IMR-90 (cell line): ENCODE results near the genes TP53TG3F, ORC6 and ABCC11.

DNA sequence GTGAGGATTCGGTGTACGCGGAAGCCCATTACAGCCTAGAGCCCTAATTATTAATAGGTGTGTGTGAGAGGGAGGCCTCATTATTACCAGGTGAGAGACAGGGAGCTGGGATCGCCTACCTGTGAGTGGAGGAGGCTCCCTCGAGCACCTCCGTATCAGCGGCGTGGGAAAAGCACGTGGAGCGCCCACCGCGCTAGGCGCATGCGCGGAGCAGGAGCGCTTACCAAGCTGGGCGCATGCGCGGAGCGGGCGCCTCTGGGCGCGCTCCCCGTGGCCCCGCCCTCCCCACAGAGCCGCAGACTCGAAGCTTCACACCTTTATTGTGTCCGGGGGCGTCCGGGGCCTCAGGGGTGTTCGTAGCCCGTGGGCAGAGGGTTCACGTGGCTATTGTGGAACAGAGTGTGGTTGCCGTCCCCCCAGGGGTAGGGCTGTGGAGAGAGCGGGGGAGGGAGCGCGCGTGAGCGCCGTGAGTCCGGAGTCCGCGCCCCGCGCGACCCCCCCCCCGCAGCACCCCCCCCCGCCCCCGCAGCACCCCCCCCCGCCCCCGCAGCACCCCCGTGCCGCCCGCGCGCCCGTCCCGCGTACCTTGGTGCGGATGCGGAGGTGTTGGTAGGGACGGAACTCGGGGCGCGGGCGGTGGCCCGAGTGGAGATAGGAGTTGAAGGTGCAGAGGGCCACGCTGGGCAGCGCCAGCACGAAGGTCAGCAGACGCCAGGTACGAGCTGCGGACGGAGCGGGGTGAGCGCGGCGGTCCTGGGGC lies 550 bp downstream of the COX6A2 start:
- RRBS = no CpG with 5 or more reads among the region's 78 CpGs
CAGE:
- cytosol, long polyA plus RNA = no peak
- long polyA plus RNA = no peak
- nucleus, long polyA plus RNA = no peak

DNA sequence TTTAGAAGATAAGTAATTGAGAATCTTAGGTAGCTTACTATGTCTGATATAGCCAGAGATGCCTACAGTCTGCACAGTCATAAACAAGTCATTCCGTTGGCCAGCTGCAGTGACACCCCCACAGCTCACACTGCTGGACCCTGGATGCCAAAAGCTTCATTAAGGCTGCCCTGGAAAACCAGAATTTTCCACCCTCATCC lies 709 bp upstream of the COX6A2 start:
- RRBS = no CpG with 5 or more reads among the region's 1 CpG
CAGE:
- cytosol, long polyA plus RNA = no peak
- long polyA plus RNA = no peak
- nucleus, long polyA plus RNA = no peak

GRCh38 chr16:31477032-31477258 lies 5.0 kb downstream of the TGFB1I1 start:
- RRBS = no CpG with 5 or more reads among the region's 21 CpGs
CAGE:
- cytosol, long polyA plus RNA = no peak
- long polyA plus RNA = no peak
- nucleus, long polyA plus RNA = no peak

- RRBS = no CpG with 5 or more reads among the region's 2 CpGs
CAGE:
- cytosol, long polyA plus RNA = no peak
- long polyA plus RNA = no peak
- nucleus, long polyA plus RNA = no peak
Measured at GRCh38 chr16:31507281-31507664, 918 bp downstream of the RUSF1 start.

DNA sequence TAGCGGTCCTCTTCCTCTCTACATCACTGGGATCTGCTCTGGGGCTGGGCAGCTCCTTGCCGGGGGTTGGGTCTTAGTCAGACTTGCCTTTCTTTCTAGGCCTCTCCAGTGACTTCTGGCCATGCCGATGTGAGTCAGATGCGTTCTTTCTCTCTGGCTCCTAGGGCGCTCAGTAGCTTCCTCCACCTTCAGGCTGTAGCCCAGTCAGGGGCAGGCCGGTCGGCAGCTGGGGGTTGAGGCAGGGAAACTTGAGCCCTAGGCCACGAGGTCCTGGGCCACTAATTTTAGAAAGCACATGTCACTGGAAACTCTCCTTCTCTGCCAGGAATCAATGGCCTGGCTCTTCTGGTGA lies 192.3 kb upstream of the TP53TG3 start:
- RRBS = no CpG with 5 or more reads among the region's 8 CpGs
CAGE:
- cytosol, long polyA plus RNA = no peak
- long polyA plus RNA = no peak
- nucleus, long polyA plus RNA = no peak

GRCh38 chr16:33459415-33459818 lies at the start of gene TP53TG3F:
TSS of gene TP53TG3F (plus strand) at chr16:33459612.
- RRBS = no CpG with 5 or more reads among the region's 25 CpGs
CAGE:
- cytosol, long polyA plus RNA = no peak
- long polyA plus RNA = no peak
- nucleus, long polyA plus RNA = no peak

DNA sequence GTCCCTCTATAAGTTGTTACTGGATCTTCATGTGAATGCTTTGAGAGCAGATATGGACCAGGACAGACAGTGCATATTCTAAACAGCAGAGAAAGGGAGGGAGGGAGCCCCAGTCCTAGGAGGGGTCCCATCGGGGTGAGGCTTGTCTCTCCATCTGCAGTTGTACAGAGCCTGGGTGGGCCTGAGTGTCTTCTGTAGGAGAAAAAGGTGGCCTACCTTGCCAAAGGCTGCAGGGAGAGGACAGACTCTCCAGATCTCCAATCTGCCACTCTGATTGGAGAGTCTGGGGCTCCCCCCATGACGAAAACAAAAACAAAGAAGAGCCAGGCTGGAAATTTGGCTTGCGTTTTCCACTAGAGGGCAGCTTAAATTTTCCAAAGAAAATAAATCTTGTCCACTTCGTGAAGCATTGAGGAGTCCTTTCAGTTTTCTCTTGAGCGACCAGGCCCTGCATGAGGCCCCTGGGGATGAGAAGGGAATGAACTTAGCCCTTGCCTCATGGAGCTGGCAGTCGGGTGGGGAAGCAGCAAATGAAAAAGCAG lies 8.1 kb upstream of the SHCBP1 start:
- RRBS = no CpG with 5 or more reads among the region's 6 CpGs
CAGE:
- cytosol, long polyA plus RNA = no peak
- long polyA plus RNA = no peak
- nucleus, long polyA plus RNA = no peak

DNA sequence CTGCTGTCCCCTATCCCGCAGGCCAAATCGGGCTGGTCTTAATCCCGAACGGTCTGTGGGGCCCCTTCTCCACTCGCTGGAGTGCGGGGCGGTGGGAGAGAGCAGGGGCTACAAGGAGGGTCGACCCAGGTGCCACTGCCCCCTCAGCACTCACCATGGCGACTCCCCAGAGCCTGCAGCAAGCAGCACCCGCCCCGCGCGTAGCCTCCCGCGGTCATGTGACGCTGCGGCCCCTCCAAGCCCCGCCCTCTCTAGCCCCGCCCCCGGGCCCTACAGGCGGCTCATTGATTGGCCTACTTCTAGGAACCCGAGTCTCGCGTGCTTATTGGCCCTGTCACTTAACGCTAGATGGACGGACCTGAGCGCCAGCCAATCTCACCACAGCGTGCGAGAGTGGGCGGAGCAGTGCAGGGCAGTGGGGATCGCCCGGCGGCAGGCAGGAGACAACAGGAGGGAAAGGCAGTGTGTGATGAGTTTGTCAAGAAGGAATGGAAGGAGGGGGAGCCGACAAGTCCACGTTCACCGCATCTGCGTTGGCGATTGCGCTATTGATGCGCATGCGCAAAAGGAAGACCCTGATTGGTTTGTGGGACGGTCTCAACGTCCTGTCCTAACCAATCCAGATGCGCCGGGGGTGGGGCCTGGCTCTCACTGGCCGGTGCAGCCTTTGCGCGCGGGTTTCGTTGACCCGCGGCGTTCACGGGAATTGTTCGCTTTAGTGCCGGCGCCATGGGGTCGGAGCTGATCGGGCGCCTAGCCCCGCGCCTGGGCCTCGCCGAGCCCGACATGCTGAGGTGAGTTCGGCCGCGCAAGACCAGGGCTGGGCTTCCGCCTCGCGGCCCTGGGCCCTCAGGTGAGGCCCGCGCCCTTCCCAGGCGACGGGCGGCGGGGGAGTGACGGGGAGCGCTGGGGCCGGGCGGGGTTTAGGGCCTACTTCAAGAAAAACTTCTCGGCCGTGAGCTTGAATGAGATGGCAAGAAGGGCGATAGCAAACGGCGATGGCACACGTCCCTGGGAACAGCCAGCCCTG lies at the start of gene ORC6:
Gene ORC6, plus strand, starts transcription at position 683 of the 1,030 bp plus-strand sequence.
- RRBS = 1% methylated on average over 11 of the region's 87 CpGs
CAGE:
- cytosol, long polyA plus RNA = start-site peak on the minus strand centred at position 186 of the sequence, 47 bp wide, 1,993 and 2,472 reads in 2 replicates; start-site peak on the plus strand centred at position 680 of the sequence, 77 bp wide, 319 and 621 reads in 2 replicates
- long polyA plus RNA = start-site peak on the minus strand centred at position 184 of the sequence, 38 bp wide, 2,098 and 2,595 reads in 2 replicates; start-site peak on the plus strand centred at position 698 of the sequence, 59 bp wide, 261 and 1,303 reads in 2 replicates
- nucleus, long polyA plus RNA = start-site peak on the minus strand centred at position 191 of the sequence, 62 bp wide, 1,851 and 688 reads in 2 replicates; start-site peak on the plus strand centred at position 678 of the sequence, 71 bp wide, 480 and 510 reads in 2 replicates

DNA sequence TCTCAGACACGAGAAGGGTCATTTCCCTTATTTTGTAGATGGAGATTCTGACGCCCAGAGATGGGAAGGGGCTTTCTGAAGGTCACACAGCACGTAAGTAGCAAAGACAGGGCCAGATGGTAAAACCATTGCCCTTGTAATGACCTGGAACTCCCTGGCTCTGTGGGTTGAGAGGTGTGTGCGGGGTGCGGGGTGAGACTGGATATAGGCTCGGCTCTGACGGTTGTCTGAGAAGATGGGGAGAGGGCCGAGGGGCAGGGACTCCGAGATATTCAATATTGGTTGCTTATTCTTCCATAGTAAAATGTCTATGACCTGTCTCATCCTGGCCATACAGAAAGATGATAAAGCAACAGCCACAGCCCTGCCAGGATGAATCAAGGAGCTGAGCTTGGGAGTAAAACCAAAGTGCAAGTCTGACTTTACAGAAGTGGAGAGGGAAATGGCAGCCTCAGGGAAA lies 10.5 kb upstream of the MYLK3 start:
- RRBS = no CpG with 5 or more reads among the region's 9 CpGs
CAGE:
- cytosol, long polyA plus RNA = no peak
- long polyA plus RNA = no peak
- nucleus, long polyA plus RNA = no peak

GRCh38 chr16:46967899-46968280 lies 5.6 kb downstream of the DNAJA2 start:
- RRBS = no CpG with 5 or more reads among the region's 8 CpGs
CAGE:
- cytosol, long polyA plus RNA = no peak
- long polyA plus RNA = no peak
- nucleus, long polyA plus RNA = no peak

DNA sequence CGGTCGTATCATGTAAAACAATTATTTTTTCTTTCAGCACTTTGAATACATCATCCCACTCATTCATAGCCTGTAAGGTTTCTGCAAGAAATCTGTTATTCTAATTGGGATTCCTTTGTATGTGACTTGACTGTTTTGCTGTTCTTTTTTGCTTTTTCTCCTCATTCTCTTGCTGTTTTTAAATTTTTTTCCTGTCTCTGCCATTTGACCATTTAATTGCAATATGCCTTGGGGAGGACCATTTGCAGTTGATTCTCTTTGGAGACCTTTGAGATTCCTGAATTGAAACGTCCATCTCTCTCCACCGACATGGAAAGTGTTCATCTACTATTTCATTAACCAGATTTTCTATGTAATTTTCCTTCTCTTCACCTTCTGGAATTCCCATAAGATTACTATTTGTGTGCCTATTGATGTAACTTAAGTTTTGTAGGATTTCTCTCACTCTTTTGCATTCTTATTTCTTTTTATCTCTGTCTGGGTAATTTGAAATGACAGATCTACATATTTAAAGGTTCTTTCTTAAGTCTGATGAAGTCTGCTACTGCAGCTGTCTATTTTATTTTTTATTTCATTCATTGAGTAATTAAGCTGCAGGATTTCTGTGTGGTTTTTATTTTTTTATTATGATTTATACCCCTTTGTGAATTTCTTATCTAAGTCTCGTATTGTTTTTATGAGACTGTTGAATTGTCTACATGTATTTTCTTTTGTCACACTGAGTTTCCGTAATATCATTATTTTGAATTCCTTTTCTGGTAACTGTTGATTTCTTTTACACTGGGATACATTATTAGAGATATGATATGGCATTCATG lies 147.6 kb upstream of the NETO2 start:
- RRBS = no CpG with 5 or more reads among the region's 6 CpGs
CAGE:
- cytosol, long polyA plus RNA = no peak
- long polyA plus RNA = no peak
- nucleus, long polyA plus RNA = no peak

DNA sequence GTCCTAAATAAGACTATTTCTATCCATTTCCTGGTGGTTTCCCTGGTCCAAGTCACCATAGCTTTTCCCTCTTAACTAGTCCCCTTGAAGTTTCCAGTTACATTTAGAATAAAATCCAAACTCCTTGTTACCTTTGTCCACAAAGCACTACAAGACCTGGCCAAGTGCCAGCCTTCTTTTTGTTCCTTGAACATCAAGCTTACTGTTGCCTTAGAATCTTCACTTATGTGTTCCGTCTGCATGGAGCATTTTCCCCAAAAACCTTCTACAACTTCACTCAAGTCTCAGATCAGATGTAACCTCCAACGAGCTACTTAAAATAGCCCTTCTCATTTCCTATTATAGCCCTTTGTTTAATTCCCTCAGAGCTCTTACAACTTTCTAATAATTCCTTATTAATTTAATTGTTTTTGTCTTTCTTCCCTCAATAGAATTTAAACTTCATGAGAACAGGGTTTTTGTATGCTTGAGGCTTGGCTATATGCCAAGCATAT lies 101.3 kb downstream of the ITFG1 start:
- RRBS = no CpG with 5 or more reads among the region's 2 CpGs
CAGE:
- cytosol, long polyA plus RNA = no peak
- long polyA plus RNA = no peak
- nucleus, long polyA plus RNA = no peak

DNA sequence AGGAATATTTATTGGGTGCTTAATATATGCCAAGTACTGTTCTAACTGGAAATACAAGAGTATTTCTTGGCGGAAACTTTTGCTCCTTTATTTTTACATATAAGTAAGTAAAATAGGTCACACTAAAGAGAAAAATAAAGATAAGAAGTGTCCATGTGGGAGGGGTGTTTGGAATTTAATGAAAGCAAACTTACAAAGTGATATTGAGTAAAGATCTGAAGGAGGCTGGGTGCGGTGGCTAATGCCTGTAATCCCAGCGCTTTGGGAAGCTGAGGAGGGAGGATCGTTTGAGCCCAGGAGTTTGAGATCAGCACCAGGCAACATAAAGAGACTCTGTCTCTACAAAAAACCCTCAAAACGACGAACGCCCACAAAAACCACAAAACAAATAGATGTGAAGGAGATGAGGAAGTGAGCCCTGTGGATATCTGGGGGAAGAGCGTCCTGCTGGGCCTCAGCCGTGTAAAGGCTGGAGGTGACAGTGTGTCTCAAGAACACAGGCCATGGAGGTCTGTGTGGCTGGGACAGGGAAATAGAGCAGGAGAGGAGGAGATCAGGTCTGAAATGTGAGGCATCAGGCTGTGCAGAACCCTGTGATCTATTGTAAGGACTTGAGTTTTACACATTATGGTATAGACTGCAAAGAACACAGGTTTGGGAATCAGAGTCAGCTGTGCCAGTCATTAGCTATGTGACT lies 68.8 kb downstream of the ITFG1 start:
- RRBS = no CpG with 5 or more reads among the region's 9 CpGs
CAGE:
- cytosol, long polyA plus RNA = no peak
- long polyA plus RNA = no peak
- nucleus, long polyA plus RNA = no peak

- RRBS = no CpG with 5 or more reads among the region's 7 CpGs
CAGE:
- cytosol, long polyA plus RNA = no peak
- long polyA plus RNA = no peak
- nucleus, long polyA plus RNA = no peak
Measured at GRCh38 chr16:47420560-47421125, 40.2 kb downstream of the ITFG1 start.

GRCh38 chr16:47468024-47468570 lies 7.0 kb downstream of the PHKB start:
- RRBS = no CpG with 5 or more reads among the region's 5 CpGs
CAGE:
- cytosol, long polyA plus RNA = no peak
- long polyA plus RNA = no peak
- nucleus, long polyA plus RNA = no peak

- RRBS = 85% methylated on average over 2 of the region's 15 CpGs
CAGE:
- cytosol, long polyA plus RNA = no peak
- long polyA plus RNA = no peak
- nucleus, long polyA plus RNA = no peak
Measured at GRCh38 chr16:47636628-47637770, 175.9 kb downstream of the PHKB start.

DNA sequence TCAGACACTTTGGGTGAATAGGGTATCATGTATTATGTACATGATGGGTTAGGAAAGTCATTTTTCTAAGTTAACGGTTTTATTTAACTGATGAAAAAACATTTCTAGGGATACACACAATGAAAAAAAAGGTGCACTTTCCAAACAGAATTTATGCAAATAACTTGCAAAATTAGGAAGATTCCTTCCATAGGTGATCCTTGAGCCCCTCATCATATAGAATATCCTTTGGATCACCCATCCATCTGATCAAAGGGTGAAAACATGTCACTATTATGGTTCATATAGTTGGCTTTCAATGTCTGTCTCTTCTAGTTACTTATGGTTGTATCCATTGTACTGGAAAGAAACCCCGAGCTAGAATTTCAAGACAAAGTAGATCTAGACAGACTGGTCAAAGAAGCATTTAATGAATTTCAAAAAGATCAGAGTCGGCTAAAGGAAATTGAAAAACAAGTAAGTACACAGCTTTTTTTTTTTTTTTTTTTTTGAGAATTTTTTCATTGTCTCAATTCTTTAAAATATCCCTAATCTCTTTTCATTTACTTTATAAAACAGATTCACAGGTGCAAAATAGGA lies 237.1 kb downstream of the PHKB start:
- RRBS = no CpG with 5 or more reads among the region's 3 CpGs
CAGE:
- cytosol, long polyA plus RNA = no peak
- long polyA plus RNA = no peak
- nucleus, long polyA plus RNA = no peak

DNA sequence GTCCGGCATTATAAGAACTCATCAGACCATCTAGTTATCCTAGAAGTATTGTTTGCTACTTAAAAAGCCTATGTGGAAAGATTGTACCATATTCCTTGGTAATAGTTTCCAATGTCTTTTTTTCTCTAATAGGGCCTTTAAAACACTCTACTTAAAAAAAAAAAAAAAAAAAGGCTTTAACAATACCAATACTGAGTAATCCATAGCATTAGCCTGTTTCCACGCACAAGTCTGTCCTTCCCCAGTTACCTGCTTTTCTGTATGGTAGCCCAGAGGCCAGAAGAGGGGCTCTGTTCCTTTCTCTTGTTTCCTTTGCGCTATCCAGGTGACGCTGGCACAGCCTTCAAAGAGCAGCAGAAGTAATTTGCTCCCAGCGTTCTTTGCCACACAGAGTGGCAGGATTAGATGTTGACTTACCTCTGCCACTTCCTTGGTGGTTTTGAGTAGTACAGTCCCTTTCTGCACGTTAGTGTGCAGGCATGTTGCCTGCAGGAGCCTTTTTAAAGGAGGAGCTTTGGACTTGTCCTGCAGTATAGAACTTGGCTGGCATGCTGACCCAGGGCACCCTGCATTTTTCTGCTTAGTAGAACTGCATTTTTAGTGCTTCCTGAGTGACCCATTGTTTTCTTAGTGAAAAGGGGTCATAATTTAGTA lies at the start of gene ABCC11:
Gene ABCC11, minus strand, starts transcription at position 475 of the 654 bp plus-strand sequence.
- RRBS = no CpG with 5 or more reads among the region's 6 CpGs
CAGE:
- cytosol, long polyA plus RNA = no peak
- long polyA plus RNA = no peak
- nucleus, long polyA plus RNA = no peak

DNA sequence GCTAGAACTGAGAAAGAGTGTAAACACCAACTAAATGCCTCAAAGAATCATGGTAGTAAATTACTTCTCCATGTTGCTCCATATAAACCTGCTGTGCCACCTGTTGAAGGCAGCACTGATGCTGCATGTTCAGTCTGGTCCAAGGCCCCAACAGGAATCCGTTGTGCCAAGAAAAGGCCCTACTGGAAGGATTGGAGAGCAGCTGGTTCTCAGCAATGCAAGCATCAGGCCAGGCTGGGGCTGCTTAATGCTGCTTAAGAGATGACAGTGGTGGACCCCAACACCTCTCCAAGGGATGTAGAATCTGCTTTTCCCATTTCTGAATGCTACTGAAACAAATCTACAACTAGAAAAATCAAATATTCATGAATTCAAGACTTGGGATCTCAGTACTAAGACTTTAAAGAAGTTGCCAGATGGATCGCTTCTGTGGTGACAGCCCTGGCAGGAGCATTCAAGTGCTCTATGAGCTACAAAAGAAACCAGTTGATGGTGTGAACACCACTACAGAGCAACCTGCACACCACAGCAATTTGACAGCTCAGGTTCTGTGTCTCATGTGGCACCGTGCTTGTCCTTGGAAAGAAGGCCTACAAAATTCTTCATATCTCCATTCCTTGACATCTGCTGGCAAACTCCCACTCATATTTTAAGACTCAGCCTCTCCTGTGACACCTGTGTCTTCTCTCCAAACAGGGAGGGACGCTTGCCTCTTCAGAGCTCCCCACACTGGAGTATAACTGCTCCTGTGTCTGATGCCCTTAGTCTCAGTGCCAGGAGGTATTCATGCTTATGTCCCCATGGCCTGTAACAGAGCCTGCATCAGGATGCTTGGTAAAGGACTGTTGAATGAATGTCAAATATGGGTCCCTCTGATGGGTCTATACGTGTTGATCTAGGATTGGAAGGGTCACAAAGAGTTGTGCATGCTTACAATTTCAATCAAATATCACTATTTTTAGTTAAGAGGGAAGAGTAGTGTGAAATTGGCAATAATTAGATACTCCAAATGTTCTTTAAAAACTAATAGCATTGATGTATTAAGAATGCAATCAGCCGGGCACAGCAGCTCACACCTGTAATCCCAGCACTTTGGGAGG lies 42.5 kb downstream of the SIAH1 start:
- RRBS = no CpG with 5 or more reads among the region's 6 CpGs
CAGE:
- cytosol, long polyA plus RNA = no peak
- long polyA plus RNA = no peak
- nucleus, long polyA plus RNA = no peak

DNA sequence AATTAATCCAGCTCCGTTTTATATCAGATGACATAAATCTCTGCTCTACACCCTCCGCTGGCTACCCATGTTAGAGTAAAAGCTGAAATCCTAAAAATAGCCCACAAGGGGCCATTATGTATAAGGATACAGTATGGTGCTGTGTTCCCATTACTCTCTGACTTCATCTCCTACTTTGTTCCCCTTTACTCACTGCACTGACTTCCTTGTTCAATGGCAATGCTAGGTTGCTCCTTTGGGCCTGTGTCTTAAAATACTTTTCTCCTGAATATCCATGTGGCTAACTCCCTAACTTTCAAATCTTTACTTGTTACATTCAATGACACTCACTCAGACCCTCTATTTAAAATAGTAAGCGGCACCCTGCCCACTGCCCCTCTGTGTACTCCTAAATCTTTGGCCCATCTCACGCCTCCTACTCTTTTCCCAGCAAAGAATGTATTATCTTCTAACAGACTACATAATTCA lies 11.5 kb downstream of the SIAH1 start:
- RRBS = no CpG with 5 or more reads among the region's 4 CpGs
CAGE:
- cytosol, long polyA plus RNA = no peak
- long polyA plus RNA = no peak
- nucleus, long polyA plus RNA = no peak